Choroid plexus epithelial cell (primary cell): Measurements from ENCODE around the gene IRF8.

DNA sequence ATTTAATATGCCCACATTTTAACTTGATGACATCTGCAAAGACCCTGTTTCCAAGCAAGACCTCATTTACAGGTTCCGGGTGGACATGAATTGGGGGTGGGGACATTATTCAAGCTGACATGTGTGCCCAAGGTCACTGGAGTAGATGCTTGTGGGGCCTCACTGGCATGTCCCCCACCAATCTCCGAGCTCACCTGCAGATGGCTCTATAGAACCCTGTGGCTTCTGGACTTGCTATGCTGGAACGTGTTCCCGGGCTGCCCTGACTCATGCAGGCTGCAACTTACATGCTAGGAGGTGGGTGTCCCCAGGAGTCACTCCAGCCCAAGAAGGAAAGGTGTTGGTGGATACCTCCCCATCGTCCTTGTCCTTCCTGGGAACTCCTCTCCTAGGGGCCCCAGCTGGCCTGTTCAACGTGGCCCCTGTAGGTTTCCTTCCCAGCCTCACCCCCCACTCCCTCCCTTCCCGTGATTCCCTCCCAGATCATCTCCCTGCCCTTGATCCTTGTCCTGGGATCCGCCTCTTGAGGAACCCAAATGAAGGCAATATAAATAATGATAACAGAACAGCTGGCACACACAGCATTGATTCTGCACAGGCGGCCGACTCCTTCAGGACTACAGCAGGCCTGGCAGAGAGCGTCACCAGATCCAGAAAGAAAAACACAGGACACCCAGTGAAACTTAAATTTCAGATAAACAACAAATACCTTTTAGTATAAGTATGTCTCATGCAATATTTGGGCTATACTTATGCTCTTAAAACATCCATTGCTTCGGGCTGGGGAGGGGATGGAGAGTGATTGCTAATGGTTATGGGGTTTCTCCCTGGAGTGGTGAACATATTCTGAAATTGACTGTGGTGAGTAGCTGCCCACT is 221.2 kb upstream of the GSE1 start:
- RRBS, result no CpG with 5 or more reads among the region's 12 CpGs

DNA sequence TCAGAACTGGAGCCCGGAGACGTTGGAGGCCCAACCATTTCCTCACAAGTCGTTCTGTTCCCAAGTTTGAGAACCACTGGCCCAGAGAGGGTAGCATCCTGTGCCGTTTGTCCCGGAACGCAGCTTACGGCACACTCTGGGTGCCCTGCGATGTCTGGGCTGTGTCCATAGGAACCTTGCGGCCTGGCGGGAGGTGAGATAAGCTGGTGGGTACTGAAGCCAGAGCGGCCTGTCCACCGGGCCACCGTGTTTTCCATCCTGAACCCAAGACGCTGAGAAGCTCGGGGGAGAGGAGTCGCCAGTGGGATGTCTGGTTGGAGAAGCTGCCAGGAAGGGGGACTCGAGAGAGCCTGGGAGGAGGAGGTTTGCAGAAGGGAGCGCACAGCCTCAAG is 211.1 kb upstream of the GSE1 start:
- RRBS, result 89% methylated on average over 6 of the region's 18 CpGs

DNA sequence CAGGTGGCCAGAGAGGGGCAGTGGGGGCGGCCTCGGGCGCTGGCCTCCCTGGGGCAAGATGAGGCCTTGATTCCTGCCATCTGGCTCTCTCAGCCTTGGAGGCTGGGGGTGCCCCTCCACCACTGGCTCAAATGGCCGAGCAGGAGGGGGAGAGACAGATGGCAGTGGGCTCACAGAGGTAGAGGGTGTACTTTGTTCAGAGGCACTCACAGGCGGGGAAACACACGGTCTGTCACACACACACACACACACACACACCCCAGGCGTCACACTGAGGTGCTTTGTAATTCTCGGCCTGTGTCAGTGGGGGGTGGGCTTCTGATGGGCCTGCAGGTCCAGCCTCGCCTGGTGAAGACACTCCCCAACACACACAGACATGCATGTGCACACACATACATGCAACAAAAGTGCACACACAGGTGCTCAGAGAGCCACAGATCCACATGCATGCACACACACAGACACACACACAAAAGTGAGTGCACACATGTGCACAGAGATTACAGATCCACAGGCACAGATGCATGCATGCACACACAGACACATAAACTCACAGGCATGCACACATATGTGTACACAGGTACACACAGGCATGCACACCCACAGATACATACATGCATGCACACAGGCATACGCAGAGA is 173.7 kb upstream of the GSE1 start:
- RRBS, result no CpG with 5 or more reads among the region's 10 CpGs

DNA sequence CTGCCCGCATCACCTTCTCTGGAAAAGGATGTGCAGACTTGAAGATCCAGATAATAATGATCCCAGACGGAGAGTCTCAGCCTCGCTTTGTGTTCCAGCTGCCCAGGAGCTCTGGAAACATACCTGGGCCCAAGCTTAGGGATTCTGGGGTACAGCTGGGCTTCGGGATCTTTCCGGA is 165.1 kb upstream of the GSE1 start:
- RRBS, result no CpG with 5 or more reads among the region's 5 CpGs

DNA sequence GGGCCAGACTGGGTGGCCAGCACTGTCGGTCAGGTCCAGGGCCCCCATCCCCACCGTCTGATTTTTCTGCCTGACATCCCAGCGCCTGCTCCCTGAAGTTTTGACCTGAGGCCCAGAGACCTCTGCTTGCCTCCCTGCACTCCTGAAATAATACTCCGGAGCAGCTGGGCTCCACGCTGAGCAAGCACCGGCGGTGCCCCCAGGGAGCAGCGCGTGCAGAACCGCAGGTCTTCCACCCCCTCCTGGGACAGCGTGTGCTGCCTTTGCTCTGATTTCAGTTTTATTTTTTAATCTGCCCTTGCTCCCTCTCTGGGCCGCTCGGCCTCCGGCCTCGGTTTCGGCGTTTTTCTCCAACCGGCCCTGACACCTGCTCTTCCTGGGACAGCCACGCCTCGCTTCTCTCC is 132.4 kb upstream of the GSE1 start:
- RRBS, result 36% methylated on average over 3 of the region's 20 CpGs

- RRBS, result 66% methylated on average over 3 of the region's 22 CpGs
These were observed 81.6 kb upstream of the GSE1 start for GRCh38 chr16:85531293-85532085.

DNA sequence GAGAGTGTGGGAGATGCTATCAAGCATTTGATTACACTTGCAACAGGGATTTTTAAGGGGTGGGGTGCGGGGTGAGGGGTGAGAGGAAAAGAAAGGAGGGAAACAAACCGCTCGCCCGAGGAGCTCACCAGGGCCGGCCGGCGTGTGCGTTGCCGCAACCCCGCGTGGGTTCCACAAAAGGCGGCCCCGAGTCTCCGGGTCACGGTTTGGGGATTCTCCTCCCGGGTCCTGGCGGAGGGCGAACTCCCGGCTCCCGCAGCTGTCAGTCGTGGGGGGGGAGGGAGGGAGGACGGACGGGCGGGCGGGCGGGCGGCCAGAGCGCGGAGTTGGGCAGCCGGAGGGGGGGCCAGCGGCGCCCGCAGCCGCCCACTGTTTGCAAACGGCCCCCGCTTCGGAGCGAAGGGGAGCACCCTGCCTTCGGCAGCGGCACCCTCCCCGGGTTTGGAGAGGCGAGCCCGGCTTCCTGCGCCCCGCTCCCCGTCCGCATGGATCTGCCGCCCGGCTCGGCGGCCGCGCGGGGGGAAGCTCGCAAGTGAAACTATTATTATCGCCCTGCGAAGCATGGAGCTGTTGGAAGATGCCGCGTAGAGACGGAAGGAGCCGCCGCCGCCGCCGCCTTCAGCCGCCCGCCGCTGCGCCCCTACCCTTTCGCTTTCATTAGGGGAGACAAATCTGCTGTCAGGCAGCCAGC is 58.5 kb upstream of the GSE1 start:
- RRBS, result 2% methylated on average over 29 of the region's 70 CpGs

- RRBS, result 1% methylated on average over 3 of the region's 23 CpGs
These were observed 57.9 kb upstream of the GSE1 start for GRCh38 chr16:85555197-85555619.

DNA sequence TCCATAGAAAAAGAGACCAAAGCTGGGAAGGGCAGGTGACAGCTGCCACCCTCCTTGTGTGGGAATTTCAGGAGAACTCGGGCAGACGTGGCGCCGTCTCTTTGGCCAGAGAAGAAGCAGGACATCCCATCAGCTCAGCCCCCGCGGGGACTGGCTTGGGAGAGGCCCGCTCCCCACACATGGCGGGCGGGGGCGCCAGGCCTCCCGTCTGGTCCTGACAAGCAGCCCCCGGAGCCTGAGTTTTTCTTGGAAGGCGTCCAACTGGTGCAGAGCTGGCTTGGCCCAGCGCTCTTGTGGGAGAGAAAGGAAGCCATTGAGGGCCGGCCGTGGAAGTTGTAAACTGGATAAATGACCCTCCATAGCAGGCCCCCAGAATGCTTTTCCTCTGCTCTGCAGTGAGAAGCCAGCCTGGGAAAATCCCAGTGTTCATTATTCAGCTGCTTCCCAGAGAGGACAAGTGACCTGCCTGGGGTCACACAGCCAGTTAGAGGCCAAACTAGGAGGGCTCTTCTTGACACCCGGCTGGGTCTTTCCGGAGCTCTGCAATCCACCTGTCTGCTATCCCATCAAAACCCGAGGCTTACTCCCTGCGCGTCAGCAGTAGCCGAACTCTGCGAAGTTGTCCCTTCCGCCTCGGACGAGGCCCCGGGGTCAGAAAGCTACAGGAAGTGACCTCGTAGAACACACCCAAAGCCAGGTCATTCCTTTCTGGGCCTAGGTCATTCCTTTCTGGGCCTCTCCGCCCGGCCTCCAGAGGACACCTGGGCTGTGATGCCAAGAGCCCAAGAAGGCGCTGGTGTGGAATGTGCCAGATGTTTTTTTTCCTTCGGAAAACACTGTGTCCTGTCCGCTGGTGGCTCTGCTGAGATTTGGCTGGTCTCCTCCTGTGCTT is 39.0 kb upstream of the GSE1 start:
- RRBS, result 6% methylated on average over 11 of the region's 33 CpGs

DNA sequence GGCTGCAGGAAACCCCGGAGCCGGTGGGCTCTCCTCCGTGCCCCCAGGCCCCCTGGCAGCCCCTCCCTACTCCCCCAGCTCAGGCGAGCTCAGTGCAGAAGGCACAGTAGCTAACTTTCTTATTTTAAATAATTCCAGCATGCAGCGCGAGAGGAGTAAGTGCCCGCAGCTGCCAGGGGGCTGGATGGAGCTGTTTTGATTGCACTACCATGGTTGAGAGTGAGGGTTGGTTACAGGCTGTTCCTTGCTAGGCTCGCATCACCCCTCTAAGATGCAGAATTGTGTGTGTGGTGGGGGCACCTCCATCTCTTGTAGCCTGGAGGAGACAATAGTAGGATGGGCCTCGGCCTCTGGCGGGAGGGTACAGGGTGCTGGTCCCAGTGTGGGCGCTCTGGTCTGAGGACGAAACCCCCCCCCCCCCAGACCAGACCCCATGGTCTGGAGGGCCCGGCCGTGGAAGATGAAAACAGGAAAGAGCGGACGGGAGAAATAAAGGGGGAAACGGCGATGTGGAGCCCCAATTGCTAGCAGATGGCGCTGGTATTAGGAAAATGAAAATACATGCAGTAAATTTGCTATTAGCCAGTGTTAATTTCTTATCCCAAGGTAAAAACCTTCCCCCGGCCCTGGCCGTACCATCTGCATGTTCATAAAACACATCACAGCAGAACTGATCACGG is 26.2 kb upstream of the GSE1 start:
- RRBS, result no CpG with 5 or more reads among the region's 22 CpGs

DNA sequence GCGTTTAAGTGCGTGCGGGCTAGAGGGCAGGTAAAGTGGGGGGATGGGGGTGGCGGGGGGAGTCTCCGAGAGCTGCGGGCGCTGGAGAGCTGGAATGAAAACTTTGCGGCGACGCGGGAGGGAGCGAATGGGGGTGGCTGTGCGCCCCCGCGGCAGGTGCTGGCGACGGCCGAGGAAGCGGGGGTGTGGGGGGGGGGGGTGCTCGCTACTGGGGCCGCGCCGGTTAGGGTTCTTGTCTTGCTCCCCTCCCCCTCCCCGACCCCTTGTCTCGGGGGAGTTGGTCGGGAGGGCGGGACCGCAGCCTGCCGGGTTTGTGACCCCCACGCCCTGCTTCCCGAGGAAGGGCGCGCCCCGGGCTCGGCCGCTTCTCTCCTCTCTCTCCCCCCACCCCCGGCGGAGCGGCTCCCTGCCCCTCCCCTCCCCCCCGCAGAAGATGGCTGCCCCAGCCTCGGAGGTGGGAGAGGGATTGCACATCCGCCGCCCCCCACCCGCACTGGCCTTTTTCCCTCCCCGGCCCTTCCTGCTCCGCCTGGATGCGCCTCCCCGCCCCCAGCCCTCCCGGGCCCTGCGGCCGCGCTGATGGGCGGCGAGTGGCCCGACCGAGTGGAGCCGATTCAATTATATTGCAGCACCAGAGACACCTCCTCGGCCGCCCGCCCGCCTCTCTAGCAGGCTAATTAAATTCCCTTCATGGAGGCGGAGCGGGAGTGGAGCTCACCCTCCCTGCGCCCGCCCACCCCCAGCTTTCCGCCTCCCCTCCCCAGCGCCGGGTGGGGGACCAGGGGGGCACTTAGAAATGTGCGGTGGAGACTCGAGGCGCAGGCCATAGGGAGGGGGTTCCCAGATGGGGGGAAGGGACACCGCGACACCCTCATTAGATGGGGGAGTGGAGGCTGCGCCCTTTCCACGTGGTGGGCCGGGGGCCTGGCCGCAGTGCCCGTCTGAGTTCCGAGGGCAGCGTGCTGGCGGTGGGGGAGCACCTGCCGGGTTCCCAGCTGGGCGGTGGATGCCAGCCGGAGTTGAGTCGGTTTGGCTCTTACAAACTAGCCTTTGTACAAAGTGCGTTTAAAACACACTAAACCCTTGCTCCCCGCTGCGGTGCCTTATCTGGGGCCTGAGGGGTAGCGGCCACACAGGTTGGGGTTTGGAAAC is 927 bp downstream of the GSE1 start:
- RRBS, result 10% methylated on average over 22 of the region's 89 CpGs

DNA sequence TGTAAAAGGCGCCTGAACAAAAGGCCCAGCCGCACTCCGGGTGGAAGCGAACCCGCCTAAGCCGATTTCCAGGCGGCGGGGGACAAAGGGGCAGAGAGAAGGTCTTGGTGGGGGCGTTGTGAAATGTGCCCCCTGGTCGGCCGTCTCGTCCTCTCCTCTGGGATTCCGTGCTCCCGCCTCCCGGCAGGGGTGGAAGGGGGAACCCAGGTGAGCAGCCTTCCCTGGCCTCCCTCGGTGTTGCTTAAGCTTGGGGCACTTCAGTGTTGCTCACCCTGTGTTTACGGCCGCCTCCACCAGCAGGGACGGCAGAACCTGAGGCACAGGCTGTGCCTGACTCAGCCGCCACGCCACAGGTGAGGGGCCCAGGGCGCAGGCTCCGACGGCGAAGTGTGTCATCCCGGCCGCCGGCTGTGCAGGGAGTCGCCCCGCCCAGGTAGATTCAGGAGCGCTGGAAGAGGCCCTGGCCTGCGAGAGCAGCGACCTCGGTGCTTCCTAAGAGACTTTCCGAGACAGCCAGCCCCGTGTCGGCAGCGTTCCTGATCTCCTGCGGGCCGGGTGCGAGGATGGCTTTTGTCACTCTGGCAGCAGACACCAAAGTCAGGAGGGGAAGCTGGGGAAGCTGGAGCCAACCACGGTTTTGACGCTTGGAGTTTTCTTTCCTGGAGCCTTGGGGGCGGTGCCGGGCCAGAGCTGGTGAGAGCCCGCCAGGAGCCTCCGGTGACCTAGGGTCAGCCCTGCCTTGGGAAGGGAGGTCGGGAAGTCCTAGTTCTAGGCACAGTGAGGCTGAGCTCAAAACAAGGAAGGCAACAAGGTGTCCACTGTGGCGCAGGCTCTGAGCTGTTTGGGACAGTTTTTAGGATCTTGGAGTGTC is 2.0 kb downstream of the GSE1 start:
- RRBS, result 21% methylated on average over 2 of the region's 49 CpGs

- RRBS, result 97% methylated on average over 2 of the region's 22 CpGs
These were observed 24.8 kb downstream of the GINS2 start for GRCh38 chr16:85663694-85664541.

GRCh38 chr16:85668788-85669802 is 19.7 kb downstream of the GINS2 start:
- RRBS, result no CpG with 5 or more reads among the region's 14 CpGs

DNA sequence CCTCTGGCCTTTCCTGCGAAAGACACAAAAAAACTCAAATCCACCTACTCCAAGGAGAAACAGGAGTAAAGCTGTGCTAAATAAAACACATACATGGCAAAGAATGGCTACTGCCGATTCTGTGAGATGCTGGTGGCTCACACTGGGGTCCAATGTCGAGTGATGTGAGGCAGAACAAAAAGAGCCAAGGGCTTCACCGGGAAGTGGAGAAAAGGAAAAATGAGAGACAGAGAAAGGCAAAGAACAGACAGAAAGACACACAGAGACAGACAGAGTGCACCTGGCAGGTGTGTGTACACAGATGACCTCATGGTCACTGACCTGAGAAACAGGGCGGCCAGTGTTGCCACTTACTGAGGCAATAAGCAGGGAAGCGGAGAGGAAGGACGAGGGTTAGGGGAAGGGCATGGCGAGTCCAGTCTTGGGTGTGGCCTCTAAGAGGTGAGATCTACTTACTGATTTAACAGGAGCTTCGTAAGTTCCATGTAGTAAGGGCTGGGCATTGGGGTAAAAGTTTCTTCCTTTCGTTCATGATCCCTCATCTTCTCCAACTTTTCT is 7.5 kb downstream of the GINS2 start:
- RRBS, result no CpG with 5 or more reads among the region's 10 CpGs

DNA sequence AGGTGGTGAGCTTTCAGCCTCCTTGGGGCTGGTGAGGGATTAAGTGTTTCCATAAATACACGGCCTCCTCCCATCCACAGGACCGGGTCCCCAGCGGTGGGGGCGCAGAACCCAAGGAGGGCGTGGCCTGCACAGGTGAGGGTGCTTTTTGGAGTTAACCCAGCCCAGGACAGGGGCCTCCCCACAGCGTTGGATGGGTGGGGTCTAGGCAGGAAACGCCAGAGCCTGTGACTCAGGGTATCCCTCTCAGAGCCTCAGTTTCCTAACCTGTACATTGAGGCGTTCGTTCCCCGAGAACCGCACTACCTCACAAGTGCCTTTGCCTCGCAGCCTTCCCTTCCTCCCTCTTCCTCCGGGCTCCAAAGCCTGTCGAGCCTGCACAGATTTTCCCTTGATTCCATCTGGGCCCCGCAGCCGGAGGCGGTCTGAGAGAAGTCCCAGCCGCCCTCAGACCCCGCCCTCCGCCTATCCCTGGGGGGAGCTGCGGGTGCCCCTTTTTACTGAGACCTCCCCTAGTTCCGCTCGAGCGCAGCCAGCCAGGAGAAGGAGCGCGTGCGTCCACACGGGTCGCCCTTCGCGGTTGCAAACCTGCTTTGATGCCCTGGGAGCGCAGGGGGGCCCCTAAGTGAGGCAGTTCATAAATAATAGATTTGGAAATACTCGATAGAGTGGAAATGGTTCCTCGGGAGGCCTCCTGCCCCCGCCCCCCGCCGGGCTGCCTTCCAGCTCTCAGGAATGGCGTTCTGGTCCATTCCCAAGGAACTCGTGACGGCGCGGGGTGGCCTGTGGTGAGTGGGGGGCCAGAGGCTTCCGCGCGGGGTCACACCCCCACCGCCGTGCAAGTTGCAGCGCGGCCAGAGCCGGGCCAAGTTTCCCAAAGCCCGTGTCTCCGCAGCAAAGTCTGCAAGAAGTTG is 791 bp downstream of the C16orf74 start:
- RRBS, result 2% methylated on average over 7 of the region's 52 CpGs

- RRBS, result no CpG with 5 or more reads among the region's 10 CpGs
These were observed 48.6 kb upstream of the IRF8 start for GRCh38 chr16:85850171-85850862.

DNA sequence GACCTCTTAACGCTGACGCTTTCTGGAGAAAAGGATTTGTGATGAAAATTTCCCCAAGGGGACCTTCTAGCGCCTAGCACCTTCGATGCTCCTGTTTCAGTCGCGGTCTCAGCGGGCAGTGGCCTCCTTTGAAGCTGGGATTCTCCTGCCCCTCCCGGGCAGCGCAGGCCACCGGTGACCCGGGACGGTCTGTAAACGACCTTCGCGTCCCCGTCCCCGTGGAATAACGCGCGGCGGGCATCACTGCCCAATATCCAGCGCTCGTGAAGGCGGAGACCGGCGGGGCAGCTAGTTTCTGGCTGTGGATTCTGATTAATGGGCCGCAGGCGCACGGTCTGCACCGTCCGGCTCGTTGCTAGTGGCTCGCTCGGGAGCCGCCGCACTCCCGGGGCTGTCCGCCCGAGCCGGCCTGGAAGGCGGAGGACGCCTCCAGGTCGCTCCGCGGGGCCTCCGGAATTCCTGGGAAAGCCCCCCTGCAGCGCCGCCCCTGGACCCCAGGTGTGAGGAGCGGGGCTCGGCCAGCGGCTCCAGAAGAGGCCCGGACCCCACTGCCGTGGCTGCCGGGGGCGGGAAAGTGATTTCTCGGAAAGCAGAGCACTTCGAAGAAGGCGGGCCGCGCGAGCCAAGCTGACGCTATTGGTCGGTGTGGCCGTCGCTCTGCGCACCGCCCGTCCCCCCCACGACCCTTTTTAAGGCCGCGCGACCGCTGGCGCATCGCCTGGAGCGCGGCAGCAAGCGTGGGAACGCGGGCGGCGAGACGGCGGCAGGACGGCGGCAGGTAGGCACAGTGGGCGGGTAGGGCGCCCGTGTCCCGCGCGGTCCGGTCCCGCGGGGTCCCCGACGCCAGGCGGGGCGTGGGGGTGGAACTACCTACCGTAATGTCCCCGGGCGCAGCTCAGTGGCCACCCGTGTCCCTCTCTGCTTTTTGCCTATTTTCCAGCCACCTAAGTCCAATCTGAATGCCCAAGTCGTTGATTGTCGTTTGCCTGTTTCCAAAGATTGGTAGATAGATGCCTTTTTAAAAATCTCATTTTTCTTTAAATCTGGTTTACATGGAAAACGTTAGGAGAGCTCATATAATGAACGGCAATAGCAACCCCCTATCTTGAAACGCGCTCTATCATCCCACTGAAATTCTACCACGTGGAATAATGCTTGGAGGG is at the start of gene IRF8:
Gene IRF8, plus strand, starts transcription at position 717 of the 1,163 bp plus-strand sequence.
- RRBS, result 2% methylated on average over 44 of the region's 110 CpGs

- RRBS, result no CpG with 5 or more reads among the region's 17 CpGs
These were observed 96.8 kb downstream of the IRF8 start for GRCh38 chr16:85995752-85996272.

GRCh38 chr16:86151224-86152179 is 252.5 kb downstream of the IRF8 start:
- RRBS, result no CpG with 5 or more reads among the region's 32 CpGs